ENCODE measurements around the genes NAMPT and PNPLA8.

GRCh38 chr7:106262729-106263430 lies 21.9 kb downstream of the NAMPT start:
- RRBS: no CpG with 5 or more reads among the region's 1 CpG

- RRBS: 1% methylated on average over 29 of the region's 73 CpGs
Observed at GRCh38 chr7:106284739-106285340, at the start of gene NAMPT. Gene NAMPT, minus strand, starts transcription at chr7:106284983.

- RRBS: no CpG with 5 or more reads among the region's 2 CpGs
Observed at GRCh38 chr7:106287713-106288051, 2.9 kb upstream of the NAMPT start.

DNA sequence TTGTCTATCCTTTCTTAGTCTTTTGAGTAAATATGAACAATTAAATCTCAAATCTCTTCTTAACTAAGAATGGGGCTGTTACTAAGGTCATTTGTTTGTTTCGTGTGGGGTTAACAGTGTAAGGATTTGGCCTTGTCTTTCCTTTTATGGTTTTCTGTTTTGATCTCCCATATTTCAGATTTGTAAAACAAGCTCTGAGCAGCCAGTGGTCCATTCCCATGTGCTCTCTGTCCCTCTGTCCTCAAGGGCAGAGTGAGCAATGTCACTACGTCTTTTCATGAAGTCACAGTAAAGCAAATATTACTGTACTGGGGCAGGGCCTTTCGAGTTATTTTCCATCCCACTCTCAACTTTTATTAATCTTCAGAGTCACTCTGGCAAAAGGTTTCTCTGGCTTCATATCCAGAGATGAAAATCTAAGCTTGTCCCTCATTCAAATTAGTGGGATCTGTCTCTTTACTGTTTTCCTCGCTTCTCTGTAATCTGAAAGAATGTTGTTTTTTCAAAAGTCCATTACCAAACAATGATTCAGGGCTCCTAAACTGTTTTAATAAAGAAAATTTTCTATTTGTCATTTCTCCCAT lies 41.9 kb upstream of the NAMPT start:
- RRBS: no CpG with 5 or more reads among the region's 4 CpGs

- RRBS: 70% methylated on average over 2 of the region's 3 CpGs
Observed at GRCh38 chr7:106371698-106372118, 86.9 kb upstream of the NAMPT start.

- RRBS: no CpG with 5 or more reads among the region's 5 CpGs
Observed at GRCh38 chr7:106538792-106539193, 122.2 kb downstream of the CCDC71L start.

- RRBS: no CpG with 5 or more reads among the region's 7 CpGs
Observed at GRCh38 chr7:106881595-106882038, 16.5 kb downstream of the PIK3CG start.

DNA sequence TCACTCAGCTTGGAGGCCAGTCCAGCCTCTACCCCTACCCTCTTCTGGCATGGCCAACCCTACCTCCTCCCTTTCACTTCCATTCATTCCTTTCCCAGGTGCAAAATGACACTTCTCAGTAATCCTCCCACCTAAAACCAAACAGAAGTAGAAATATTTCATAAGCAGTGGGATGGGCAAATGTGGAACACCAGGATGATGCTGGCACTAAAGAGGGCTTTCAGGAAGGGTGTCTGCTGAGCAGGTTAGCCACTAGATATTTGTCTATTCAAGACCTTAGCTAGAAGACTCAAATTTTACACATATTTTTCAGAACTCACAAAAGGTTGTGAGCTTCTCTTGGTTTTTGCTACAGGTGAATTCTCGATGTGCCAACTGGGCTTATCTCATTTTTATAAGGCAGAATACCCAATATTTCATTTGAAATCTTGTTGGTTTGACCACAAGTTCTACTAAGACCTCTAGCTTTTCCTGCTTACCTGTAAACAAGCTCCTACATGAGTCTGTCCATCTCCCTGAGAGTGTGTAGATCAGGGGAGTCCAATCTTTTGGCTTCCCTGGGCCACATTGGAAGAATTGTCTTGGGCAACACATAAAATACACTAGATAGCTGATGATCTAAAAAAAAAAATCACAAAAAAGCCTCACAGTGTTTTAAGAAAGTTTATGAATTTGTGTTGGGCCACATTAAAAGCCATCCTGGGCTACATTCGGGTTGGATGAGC lies 21.5 kb downstream of the PIK3CG start:
- RRBS: no CpG with 5 or more reads among the region's 2 CpGs

DNA sequence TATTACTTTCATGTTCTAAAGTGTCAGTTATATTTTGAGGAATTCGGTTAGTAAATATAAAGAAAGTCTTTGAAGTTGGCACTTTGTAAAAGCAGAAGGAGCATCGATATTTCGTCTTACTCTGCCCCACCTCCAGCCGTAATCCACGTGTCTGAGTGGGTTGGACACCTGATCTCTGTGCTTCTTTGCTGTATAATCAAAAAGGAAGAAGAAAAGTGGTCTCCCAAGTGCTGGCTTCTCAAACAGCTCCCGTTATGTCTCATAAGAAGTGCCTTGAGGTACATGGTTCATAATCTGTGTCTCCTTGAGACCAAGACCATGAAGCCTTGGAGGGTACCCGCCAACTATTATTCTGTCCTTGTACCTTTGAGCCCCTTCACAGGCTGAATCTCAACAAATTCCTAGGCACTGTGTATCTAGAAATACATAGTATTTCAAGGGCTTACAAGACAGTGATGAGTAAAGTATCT lies 19.8 kb downstream of the PRKAR2B start:
- RRBS: no CpG with 5 or more reads among the region's 7 CpGs

- RRBS: no CpG with 5 or more reads among the region's 9 CpGs
Observed at GRCh38 chr7:107077075-107077946, 32.8 kb downstream of the PRKAR2B start.

GRCh38 chr7:107506571-107507124 lies 36.8 kb downstream of the GPR22 start:
- RRBS: no CpG with 5 or more reads among the region's 8 CpGs

GRCh38 chr7:107507839-107508983 lies 38.4 kb downstream of the GPR22 start:
- RRBS: no CpG with 5 or more reads among the region's 28 CpGs

DNA sequence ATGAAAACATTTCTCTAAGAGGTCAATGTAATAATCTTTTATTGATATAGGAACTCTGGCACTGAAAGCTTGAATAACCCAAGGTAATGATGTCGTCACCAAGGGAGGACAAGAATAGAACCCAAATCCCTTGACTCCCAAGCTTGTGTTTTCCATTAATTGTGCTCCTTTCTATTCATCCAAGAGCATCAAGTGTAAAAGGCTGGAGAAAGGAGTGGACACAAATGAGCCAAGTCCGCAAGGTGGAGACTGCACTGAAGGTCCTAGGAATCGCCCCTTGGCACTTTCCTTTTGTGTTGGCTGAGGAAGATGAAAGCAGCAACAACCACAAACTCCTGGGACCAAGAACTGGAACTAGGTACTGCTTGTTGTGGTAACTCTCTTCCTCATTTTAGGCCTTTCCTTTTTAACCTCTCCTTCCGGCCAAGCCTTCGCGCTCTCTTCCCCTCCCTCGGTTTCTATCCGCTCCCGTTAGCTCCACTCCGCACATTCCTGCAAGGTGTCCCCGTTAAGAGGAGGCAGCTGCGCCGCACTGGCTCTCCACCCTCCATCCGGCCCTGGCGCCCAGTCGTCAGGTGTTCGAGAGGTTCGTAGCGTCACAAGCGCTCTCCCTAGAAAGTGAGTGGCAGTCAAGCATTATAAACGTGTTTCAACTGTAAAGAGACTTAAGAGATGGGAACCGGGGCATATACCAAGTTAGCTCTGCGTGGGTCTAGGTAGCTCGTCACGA lies 984 bp upstream of the CBLL1 start:
- RRBS: 5% methylated on average over 3 of the region's 25 CpGs

DNA sequence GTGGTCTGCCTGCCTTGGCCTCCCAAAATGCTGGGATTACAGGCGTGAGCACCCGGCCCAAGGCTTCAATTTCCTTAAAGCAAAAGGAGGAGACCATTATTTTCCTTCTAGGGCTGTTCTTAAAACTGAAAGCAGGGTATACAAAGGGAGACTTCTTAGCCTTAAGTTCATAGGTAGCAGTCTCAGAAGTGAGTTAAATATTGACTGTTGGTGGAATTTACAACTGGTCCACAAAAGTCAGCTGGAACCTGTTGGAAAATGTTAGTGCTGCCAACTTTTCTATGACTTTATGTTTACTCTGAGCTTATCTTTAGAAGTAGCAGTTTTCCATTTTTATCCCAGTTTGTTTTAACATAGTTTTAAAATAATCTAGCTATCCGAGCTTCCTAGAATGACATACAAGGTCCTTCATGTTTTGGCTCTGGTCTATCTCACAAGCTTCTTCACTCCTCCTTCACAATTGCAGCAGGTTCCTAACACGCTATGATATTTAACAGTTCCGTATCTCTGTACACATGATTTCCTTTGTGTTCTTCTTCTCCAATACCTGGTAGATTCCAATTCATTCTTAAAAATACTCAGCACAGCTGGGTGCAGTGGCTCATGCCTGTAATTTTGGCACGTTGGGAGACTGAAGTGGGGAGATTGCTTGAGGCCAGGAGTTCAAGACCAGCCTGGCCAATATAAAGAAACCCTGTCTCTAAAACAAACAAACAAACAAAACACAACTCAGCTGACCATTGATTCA lies 3.2 kb downstream of the SLC26A3 start:
- RRBS: no CpG with 5 or more reads among the region's 6 CpGs

- RRBS: no CpG with 5 or more reads among the region's 1 CpG
Observed at GRCh38 chr7:107923829-107924099, 32.8 kb downstream of the DLD start.

DNA sequence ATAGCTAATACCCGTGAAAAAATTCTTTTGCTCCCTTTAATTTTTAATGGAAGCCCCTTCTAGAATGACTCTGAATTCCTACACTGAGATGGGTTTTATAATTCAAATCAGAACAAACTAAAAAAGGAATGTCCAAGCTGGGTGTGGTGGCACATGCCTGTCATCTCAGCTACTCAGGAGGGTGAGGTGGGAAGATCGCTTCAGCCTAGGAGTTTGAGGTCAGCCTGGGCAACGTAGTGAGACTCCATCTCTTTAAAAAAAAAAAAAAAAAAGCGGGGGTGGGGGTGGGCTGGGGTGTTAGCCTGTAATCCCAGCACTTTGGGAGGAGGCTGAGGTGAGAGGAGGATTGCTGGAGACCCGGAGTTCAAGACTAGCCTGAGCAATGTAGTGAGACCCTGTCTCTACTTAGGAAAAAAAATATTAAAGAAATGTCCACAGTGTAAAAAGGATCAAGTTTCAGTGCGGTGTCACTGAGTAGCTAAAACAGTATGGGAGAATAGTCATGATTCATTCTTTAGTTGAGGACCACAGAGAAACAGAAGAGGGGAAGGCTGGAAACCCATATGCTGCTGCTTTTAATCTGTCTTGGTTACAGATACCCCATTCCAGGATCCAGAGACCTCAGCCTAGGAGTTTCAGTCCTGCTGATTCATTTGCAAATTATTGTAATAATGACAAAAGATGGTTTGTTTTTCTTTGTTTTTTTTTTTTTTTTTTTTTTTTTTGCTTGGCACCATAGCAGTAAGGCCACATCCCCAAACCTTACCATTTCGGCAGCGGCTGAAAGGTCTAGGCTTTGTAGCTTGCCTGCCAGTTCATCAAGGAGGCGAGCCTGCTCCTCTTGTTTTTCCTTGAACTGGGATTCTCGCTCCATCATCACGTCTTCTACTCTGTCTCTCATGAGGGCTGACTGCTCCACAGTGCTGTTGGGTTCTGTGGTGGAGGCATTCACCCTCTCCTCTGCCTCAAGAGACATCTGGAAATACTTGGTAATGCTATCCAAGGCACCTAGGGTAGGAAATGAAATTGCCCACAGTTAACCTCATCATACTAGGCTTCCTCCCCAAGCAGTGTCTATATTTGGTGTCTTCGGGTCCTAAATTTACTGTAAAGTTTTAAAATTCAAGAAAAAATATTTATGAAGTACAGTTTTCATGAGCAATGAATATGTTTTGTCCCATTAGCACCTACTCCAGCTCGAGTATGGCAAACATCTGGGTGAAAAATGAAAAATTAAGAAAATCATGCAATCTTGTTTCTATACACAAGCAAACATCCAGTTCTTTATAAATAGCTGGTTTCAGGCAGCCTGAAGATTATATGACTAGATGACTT lies 44.1 kb downstream of the DLD start:
- RRBS: no CpG with 5 or more reads among the region's 13 CpGs

GRCh38 chr7:108093941-108094140 lies 36.3 kb downstream of the LAMB4 start:
- RRBS: no CpG with 5 or more reads among the region's 1 CpG

DNA sequence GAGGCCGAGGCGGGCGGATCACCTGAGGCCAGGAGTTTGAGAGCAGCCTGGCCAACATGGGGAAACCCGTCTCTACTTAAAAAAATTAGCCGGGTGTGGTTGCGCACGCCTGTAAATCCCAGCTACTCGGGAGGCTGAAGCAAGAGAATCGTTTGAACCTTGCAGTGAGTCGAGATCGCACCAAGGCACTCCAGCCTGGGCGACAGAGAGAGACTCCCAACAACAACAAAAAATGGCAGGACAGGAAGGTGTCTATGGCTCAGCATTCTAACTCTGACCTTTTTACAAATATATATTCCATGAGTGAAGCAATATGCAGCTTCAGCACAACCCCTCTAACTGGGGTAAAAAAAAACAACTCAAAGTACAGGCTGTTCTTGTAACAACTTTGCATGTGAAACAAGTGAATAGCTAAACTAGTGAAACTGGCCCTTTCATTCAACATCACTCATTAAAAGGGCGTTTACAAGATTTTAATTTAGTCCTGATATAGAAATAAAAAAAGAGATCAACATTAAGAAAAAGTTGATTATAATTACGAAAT lies 1.3 kb downstream of the PNPLA8 start:
- RRBS: no CpG with 5 or more reads among the region's 14 CpGs

DNA sequence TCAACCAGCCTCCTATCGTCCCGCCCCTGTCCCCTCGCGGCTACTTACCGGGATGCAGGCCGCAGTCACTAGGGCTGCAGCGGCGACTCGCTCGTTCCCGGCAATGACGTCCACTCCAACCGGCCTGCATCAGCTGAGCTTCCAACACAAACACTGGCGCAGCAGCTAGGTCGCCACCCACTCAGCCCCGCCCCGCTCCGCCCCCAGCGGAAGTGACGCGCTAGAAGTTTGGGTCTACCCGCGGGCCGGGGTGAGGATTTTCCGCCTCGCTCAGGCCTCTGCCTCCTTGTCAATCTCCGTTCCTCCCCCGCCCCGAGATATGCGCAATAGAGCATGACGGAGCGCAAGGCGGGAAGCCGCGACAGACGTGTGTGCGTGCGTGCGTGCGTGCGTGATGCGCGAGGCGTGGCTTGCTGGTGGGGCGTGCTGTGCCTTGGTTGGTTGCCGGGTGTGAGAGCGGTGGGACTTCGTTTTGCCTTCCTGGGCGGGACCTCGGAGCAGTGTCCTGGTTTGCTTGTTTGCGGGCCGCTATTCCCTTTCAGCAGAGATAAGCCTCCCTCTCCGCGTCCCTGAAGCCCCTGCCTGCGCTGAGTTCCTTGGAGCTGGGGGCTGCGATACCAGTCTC lies at the start of gene PNPLA8:
TSS of gene PNPLA8 (minus strand) at position 155 of the 625 bp plus-strand sequence.
- RRBS: 2% methylated on average over 11 of the region's 56 CpGs

DNA sequence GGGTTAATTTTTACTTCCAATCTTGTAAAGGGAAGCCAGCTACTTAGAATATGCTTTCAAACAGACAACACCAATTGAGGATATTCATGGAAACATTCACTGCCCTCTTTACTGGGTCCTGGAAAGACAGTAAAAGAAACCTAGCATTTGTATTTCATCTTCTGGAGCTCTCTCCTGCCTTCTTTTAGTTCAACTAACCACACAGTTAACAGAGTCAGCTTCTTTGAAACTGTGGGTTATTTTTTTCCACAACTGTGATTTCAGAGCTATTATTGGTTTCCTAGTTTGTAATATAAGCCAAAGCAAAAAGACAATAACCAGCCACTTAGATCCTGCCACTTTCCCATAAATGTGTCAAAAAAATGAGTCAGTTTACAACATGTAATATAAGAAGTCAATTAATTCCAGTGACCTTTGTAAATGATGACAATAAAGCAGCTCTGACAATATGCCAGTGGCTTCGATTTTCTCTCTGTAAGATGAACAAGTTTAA lies 1.8 kb downstream of the LRRN3 start:
- RRBS: no CpG with 5 or more reads among the region's 1 CpG